Measurements from ENCODE around the genes ZNF221, ZNF155, ZNF224, ZNF234 and BCL3.

- PRO-cap, 3 experiments, result no peak in any of the 3 experiments
Measured at GRCh38 chr19:43588995-43589642, 6.8 kb downstream of the IRGQ start.

DNA sequence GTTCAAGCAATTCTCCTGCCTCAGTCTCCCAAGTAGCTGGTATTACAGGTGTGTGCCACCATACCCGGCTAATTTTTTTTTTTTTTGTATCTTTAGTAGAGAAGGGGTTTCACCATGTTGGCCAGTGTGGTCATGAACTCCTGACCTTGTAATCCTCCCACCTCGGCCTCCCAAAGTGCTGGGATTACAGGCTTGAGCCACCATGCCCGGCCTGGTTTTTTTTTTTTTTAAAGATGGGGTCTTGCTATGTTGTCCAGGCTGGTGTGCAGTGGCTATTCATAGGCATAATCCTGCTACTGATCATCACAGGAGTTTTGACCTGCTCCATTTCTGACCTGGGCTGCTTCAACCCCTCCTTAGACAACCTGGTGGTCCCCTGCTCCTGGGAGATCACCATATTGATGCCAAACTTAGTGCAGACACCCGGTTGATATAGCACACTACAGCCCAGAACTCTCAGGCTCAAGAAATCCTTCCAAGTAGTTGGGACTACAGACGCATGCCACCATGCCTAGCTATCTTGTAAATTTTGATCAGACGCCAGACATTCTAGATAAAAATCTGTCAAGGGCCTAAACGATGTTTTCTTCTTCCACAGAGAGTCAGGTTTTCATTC lies 9.6 kb downstream of the PLAUR start:
- PRO-cap, 3 experiments, result no peak in any of the 3 experiments

- PRO-cap, 3 experiments, result peak in 1 of 3 experiments; most common plus-strand start chr19:43740130 (in 1); most common minus-strand start chr19:43740032 (in 1)
Measured at GRCh38 chr19:43739867-43740324, 14.9 kb downstream of the SMG9 start.

GRCh38 chr19:43950768-43951578 lies at the start of gene ZNF221:
Gene ZNF221, plus strand, starts transcription at chr19:43951228.
- PRO-cap, 3 experiments, result peak in 3 of 3 experiments; most common plus-strand start chr19:43951228 (in 3); most common minus-strand start chr19:43951058 (in 1)

DNA sequence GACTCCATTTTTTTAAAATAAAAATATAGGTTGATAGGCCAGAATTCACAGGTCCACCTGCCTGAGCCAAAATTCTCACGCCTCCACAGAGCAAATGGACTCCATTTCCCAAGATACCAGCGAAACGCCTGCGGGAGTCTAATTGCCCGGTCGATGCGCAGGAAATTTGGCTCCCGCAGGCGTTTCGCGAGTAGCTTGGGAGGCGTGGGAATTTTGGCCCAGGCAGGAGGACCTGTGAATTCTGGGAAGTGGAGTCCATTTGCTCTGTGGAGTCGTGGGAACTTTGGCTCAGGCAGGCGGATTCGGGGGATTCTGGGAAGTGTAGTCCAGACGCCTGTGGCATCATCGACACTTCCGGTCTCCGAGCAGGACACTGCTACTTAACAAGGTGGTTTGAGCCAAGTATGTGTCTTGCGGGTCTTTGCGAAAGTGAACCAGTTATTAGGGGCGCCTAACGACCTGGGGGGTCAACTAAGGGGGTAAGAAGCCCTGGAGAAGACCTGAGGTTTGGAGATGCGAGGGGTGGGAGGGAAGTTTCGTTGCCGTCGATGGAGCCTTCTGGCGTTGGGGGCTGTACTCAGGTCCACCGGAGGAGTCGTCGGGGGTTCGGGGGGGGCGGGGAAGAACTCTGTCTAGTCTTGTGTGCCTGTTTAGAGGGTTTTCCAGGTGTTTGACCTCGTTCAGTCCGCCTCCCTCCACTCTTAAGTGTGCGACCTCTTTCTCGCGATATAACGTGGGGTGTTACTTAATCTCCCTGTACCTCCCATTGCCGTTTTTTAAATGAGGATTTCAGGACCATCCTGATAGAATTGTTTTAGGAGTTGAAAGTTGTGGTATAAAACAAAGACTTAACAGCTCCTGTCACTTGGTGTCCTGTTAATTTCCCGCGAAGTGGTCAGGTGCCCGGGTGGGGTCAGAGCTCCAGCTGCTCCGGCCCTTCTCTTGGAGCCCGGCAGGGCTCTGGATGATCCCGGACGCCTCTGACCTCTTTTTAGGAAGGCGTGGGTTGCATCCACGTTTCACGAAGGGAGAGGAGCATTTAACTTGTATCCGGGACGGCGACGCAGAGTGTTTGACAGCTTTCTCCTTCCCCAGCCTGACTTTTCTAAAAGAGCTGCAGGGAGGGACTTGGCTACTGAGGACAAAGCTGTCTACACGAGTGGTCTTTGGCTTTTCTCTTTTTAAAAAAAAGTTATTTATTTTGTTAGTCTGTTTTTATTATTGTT lies at the start of gene ZNF155:
Gene ZNF155 (plus strand): TSS at position 345 of the 1,226 bp plus-strand sequence.
- PRO-cap, 3 experiments, result peak in 3 of 3 experiments; most common plus-strand start position 345 of the sequence (in 3); most common minus-strand start position 962 of the sequence (in 2)

DNA sequence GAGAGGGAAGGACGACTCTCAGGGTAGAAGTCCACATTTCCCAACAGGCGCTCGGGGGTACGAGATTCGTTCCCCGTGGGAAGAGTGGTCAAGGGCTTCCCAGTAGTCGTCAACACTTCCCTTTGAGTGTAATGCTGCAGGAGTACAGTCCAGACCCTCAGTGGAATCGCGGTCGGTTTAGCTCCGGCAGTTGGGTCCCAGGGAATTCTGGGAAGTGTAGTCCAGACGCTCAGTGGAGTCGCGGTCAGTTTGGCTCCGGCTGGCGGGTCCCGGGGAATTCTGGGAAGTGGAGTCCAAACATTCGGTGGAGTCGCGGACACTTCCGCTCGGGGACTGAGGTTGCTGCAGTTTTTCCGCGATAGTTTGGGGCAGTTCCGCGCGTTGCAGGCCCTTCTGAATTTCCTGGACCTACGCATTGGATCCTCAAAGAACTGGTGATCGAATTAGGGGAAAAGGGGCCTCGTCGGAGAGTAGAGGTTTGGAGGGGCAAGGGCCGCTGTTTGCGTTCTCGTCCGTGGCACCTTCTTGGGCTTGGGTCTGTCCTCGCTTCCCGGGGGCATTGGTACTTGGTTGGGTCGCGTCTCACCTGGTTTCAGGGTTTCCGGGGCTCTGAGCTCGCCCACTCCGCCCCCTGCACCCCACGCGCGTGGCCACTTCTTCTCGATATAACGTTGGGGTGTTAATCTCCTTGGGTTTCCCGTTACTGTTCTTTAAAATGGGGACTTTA lies at the start of gene ZNF224:
Gene ZNF224 (plus strand): TSS at position 307 of the 727 bp plus-strand sequence.
- PRO-cap, 3 experiments, result peak in 3 of 3 experiments; most common plus-strand start position 347 of the sequence (in 2); most common minus-strand start position 216 of the sequence (in 2)

- PRO-cap, 3 experiments, result peak in 1 of 3 experiments; most common minus-strand start chr19:44094964 (in 1)
Measured at GRCh38 chr19:44094879-44095707, 932 bp downstream of the ZNF224 start.

GRCh38 chr19:44113905-44114353 lies 730 bp downstream of the ZNF225 start:
- PRO-cap, 3 experiments, result no peak in any of the 3 experiments

DNA sequence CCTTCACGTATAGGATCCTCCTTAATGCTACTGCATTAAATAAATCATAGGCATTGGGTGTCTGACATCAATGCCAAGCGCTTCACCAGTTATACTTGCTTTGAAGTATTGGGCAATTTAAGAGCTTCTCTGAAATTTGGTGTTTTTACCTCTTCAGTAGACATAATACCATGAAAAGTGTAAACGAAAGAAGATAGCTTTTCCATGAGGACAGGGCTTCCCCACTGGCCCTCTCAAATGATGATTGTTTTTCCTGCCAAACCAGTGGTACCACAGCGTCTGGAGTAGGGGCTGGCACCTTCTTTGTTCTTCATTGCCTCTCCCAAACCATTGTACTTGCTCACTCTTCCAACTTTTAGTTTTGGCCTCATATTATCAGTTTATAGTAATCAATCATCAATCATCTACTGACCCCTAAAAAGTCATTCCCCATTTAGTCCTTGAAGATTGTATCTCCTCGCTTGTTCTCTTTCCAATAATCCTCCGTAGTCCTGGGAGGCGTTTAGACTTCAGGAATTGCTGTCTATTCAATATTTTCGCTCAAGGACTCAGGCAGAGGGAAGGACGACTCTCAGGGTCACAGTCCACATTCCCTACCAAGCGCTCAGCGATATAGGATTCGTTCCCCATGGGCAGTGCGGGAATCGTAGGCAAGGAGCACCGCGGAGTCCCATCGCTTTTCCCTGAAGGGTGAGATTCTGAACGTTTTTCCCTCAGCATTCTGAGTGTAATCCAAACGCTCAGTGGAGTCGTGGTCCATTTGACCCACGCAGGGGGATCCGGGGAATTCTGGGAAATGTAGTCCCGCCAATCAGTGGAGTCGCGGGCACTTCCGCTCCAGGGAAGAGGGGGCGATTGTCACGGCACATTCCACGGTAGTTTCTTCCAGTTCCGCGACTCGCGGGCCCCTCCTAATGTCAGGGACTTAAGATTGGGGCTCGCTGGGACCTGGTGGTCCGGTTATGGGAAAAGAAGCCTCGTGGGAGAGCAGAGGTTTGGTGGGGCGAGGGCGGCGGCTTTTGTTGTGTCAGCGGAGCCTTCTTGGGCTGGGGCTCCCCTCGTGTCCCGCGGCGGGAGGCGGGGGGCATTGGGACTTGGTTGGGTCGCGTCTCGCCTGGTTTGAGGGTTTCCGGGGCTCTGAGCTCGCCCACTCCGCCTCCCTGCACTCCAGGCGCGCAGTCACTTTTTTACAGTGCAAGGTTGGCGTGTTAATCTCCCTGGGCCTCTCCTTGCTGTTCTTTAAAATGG lies at the start of gene ZNF234:
Gene ZNF234 (plus strand): TSS at position 814 of the 1,248 bp plus-strand sequence.
- PRO-cap, 3 experiments, result peak in 3 of 3 experiments; most common plus-strand start position 856 of the sequence (in 2); most common minus-strand start position 672 of the sequence (in 2)

DNA sequence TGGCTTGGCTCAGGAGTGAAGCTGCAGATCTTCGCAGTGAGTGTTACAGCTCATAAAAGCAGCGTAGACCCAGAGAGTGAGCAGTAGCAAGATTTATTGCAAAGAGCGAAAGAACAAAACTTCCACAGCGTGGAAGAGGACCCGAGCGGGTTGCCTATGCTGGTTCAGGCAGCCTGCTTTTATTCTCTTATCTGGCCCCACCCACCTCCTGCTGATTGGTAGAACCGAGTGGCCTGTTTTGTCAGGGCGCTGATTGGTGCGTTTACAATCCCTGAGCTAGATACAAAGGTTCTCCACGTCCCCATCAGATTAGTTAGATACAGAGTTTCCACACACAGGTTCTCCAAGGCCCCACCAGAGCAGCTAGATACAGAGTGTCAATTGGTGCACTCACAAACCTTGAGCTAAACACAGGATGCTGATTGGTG lies 33.2 kb upstream of the CEACAM20 start:
- PRO-cap, 3 experiments, result no peak in any of the 3 experiments

DNA sequence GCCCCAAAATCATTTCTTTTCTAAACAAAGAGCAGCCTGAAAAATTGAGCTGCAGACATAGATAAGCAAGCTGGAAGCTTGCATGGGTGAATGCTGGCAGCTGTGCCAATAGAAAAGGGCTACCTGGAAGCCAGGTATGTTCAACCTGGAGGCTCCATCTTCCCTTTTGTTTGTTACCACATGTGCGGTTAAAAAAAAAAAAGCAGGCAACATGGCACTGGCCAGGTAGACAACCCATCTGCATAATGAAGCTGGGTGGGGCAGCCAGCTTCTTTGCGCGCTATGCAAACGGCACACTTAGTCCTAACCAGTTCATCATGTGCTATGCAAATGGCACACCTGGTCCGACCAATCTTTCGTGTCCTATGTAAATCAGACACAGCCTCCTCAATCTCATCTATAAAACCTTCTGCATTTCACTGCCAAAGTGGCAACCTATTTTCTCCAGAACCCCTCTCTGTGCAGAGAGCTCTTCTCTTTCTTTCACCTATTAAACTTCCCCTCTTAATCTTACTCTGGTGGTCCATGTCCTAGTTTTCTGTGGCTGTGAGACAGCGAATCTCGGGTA lies 11.3 kb upstream of the IGSF23 start:
- PRO-cap, 3 experiments, result no peak in any of the 3 experiments

- PRO-cap, 3 experiments, result no peak in any of the 3 experiments
Measured at GRCh38 chr19:44603352-44603810, 10.0 kb upstream of the IGSF23 start.

GRCh38 chr19:44615518-44615993 lies 2.2 kb downstream of the IGSF23 start:
- PRO-cap, 3 experiments, result no peak in any of the 3 experiments

GRCh38 chr19:44644183-44644731 lies 547 bp downstream of the PVR start:
- PRO-cap, 3 experiments, result no peak in any of the 3 experiments

DNA sequence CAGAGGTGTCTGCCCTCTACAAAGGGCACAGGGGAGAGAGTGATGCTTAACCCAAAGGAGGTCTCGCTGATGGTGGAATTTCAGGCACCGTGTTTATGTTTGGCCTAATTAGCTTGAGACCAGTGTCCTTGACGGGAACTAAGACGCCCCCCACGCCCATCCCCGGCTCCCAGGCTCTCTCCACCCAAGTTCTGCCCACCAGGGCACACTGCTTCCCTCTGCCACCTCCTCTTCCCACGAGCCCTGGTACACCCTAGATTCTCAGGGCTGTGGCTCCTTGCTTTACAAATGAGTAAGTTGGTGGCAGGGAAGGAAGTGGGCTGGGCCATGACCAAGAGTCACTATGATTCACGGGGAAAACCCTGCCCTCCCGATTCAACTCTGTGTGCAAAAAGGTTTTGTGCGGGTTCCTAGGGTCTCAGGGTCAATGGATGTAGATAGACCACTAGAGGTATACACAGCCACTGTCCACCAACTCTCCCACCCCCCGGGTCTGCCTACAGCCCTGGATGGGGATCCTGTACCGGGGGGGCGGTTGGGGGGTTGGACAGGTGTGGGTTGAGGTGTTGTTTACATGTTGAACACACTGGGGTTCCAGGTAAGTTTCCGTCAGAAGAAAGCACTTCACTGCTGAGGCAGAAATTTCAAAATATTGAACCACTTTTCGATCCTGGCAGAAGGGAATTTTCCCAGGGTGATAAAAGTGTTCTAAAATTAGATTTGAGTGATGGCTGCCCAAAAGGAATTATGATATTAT lies 6.8 kb upstream of the CEACAM16 start:
- PRO-cap, 3 experiments, result no peak in any of the 3 experiments

GRCh38 chr19:44748360-44748829 lies at the start of gene BCL3:
Gene BCL3, plus strand, starts transcription at chr19:44748708.
- PRO-cap, 3 experiments, result peak in 3 of 3 experiments; most common plus-strand start chr19:44748693 (in 2); most common minus-strand start chr19:44748427 (in 2)

GRCh38 chr19:44748830-44749107 lies 261 bp downstream of the BCL3 start:
- PRO-cap, 3 experiments, result peak in 1 of 3 experiments; most common plus-strand start chr19:44748860 (in 1); most common minus-strand start chr19:44748864 (in 1)

DNA sequence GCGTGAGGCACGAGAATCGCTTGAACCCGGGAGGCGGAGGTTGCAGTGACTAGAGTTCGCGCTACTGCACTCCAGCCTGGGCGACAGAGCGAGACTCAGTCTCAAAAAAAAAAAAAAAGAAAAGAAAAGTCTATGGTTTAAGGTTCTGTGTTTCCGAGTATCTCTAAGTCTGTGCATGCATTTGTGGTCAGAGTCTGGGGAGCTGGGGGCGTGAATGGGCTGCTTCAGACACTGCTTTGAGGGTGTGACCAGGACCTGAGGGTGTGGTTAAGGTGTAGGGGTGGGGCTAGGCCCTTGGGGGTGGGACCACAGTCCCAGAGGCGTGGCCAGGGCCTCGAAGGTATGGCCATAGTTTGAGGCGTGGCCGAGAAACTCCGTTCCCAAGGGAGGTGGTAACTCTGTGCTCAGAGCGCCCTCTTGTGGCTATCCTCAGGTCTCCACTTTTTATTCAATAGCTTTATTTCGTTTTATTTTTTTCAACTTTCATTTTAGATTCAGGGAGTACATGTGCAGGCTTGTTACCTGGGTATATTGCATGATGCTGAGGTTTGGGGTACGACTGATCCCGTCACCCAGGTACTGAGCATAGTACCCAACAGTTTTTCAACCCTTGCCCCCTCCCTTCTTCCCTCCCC lies 7.1 kb upstream of the CBLC start:
- PRO-cap, 3 experiments, result peak in 1 of 3 experiments; most common minus-strand start position 238 of the sequence (in 1)

GRCh38 chr19:44796737-44797084 lies 12.2 kb upstream of the BCAM start:
- PRO-cap, 3 experiments, result peak in 2 of 3 experiments; most common plus-strand start chr19:44796972 (in 1); most common minus-strand start chr19:44796806 (in 1)

- PRO-cap, 3 experiments, result peak in 1 of 3 experiments; most common minus-strand start chr19:44806014 (in 1)
Measured at GRCh38 chr19:44805932-44806131, 3.1 kb upstream of the BCAM start.